ENCODE measurements around the gene RPS24.

GRCh38 chr10:76936855-76937325, 700.7 kb downstream of the KCNMA1 start:
- RRBS: no CpG with 5 or more reads among the region's 3 CpGs

DNA sequence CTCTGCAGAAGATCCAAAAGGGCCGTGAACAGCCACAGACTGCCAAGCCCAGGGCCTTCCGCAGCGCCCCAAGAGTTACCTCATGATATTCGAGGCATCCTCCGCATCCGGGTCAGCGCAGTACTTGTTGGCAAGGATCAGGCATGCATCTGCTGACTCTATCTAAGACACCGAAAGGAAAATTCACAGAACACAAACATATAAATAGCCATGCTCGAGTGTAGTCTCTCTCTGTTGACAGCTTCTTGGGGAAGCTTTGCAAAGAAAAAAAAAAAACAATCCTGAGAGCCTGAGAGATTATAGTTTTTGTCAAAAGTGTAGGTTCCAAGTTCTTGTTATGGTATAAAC, 553.1 kb downstream of the KCNMA1 start:
- RRBS: no CpG with 5 or more reads among the region's 9 CpGs

DNA sequence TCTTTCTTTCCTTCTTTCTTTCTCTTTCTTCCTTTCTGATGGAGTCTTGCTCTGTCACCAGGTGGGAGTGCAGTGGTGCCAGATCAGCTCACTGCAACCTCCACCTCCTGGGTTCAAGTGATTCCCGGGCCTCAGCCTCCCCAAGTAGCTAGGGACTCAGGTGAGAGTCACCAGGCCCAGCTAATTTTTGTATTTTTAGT, 486.5 kb downstream of the KCNMA1 start:
- RRBS: no CpG with 5 or more reads among the region's 1 CpG

DNA sequence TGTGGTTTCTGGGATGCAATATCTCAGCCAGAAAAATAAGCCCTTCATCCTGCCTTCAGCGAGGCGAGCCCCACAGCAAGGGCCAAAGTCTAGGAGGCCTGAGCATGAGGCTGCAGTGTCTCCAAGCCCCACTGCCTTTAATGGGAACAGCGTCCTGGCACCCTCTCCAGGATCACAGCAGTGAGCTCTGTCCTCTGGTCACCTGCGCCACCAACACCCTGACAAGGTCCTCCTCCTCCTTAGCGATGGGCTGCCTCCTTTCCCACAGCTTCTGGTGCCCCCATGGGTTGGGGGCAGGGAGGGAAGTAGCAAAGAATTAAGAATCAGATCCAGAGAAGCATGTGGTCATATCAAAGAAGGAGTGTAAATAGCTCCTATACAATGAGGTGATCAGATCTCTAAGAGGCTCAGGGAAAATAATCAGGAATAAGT, 479.9 kb downstream of the KCNMA1 start:
- RRBS: no CpG with 5 or more reads among the region's 5 CpGs

DNA sequence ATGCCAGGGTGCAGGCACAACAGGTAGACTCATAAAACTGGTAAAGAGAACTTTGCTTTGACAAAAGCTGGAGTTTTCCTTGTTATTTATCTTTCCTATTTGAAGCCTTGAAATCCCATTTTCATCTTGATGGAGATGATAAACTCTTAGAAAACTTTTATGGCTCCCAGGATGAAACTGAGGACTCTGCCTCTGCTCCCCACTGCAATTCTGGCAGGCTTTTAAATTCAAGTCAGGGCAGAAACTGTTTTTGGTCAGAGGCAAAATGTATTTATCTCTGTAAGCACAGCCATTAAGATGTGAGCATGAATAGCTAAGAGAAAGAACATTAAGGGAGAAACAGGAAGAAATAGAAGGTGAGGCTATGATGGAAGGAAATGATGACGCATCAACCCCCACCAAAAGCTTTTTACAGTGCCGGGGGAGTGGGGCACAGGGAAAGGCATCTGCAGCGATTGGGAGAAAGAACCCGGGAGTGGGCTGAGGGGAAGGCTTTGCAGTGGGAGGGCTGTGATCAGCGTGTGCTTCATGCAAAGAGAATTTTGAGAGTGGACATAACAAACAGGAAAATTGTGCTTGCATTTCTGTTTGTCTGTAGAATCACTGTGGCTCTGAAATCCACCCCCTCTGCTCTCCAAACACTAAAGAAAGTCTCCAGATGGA, 250.9 kb downstream of the KCNMA1 start:
- RRBS: 6% methylated on average over 3 of the region's 5 CpGs

- RRBS: 94% methylated on average over 4 of the region's 5 CpGs
Observed at GRCh38 chr10:77489736-77490188, 147.8 kb downstream of the KCNMA1 start.

GRCh38 chr10:77501221-77501489, 136.5 kb downstream of the KCNMA1 start:
- RRBS: no CpG with 5 or more reads among the region's 1 CpG

GRCh38 chr10:77515603-77516217, 121.9 kb downstream of the KCNMA1 start:
- RRBS: no CpG with 5 or more reads among the region's 6 CpGs

DNA sequence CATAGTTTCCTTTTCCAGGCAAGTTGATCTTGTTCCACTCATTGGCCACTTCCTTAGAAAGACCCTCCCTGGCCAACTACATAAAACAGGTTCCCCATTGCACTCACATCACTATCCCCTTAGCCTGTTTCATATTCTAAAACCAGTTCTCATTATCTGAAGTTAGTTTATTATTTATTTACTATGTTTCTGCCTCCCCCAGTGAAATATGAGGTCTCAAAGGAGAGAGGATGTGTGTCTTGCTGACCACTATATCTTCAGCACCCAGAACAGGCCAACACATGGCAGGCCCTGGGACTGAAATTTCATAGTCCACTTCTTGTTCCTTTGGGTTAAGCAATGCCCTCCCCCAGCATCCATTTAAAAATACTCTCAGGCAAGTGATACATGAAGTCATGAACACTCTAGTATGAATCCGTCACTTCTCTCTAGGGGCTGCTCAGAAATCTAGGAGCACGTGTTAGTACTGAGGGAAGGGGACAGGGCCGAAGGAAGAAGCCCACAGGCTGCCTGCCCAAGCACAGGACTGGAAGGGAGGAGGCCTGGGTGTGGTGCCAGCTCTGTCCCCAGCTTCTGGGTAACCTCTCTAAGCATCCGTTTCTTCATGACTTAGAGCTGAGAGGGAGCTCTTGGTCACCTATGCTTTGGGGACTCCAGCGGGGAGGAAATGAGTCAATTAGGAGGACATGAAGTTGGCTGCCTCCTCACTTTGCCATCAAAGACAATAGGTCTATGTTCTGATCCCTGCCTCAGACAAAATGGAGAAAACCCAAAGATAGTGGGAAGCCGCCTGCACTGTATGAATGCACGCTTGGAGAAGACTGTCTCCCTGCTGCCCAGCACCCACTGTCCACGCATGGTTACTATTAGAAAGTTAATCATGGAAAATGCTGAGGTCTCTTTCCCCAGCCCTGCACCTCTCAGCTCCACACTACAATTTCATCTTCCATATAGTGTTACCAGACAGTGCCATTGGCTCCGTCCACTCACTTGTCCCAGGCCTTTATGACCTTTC, 119.2 kb downstream of the KCNMA1 start:
- RRBS: no CpG with 5 or more reads among the region's 9 CpGs

DNA sequence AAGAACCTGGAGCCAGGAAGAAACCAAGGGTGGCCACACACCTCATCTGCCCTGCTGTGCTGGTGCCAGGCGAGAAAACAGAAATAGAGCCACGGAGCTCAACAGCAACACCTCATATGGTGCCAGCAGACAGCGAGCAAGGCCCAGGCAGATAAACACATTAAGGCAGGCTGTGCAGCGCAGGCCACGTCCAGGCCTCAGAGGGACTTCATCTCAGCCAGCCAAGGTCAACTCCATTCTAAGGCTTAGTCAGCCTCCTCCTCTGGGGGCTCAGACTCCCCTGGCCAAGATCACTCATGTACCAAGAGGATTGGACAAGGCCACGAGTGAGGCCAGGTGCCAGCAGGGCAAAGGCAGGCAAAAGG, 46.7 kb downstream of the KCNMA1 start:
- RRBS: no CpG with 5 or more reads among the region's 6 CpGs

DNA sequence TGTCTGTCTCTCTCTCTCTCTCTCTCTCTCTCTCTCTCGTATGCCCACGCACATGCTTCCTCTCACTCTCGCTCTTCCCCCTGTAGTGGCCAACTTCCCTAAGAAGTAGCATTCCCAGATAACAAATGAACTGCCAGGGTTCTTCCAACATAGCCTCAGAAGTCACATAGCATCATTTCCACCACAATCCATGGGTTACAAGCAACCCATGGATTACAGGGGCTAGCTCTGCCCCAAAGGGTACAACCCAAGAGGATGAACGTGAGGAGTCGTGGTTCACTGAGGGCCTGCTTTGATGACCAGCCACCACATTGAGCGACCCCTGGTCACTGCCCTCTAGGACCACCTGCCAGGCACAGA, 18.3 kb downstream of the KCNMA1 start:
- RRBS: no CpG with 5 or more reads among the region's 6 CpGs

DNA sequence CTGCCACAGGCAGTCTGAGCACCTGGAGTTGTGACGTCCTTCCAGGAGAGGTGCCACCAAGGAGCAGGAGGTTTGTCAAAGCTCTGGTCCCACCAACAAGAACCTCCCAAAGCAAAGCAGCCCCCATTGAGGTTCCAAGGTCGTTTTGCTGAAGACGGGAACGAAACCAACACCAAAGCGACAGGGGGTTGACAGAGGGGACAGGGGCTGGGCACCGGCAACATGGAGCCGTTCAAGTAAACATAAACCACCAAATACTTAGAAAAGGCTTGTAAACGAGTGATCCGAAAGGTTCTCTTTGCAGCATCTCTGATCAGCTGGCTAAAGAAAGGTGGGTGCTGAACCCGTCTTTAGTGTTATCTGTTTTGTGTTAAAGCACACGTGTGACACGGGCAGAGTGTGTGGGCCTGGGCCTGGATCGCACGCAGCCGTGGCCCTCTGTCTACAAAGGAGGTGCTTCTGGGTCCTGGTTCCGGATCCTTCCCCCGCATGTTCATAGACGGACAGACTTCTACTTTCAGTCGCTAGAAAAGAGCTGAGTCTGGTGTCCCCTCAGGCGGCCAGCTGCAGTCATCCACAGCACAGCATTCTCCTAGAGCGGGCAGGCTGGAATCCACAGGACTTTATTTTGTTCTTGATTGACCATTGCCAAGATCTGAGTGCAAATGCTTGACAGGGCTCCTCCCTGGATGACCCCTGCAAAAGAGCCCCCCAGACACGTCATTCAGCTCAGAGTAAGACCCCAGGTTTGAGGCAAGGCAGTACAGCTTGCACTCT, 134.5 kb downstream of the DLG5 start:
- RRBS: no CpG with 5 or more reads among the region's 22 CpGs

GRCh38 chr10:77841668-77842582, 84.6 kb downstream of the DLG5 start:
- RRBS: no CpG with 5 or more reads among the region's 31 CpGs

GRCh38 chr10:77865538-77866159, 60.9 kb downstream of the DLG5 start:
- RRBS: no CpG with 5 or more reads among the region's 15 CpGs

GRCh38 chr10:77873131-77874341, 53.0 kb downstream of the DLG5 start:
- RRBS: no CpG with 5 or more reads among the region's 21 CpGs

- RRBS: no CpG with 5 or more reads among the region's 7 CpGs
Observed at GRCh38 chr10:77888939-77889786, 37.4 kb downstream of the DLG5 start.

DNA sequence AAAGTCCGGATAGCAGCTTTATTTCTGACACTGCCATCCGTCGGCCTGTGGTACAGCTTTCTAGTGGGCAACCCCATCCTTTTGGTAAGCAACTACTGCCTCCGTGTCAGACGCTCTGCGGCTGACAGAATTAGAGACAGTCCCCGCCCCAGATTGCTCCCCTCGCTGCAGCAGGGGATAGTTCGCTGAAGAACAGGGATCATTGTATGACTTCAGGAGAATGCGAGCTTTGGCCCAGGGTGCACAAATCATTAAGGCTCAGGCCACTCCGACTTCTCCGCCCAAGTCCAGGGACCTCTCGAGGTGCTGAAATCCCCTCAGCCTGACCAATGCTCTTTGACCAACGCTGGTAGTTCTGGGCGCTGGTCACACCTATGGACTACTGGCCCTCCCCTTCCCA, 447 bp downstream of the POLR3A start:
- RRBS: 0% methylated on average over 1 of the region's 15 CpGs

- RRBS: 2% methylated on average over 6 of the region's 61 CpGs
Observed at GRCh38 chr10:78033419-78034554, at the start of gene RPS24. Gene RPS24, plus strand, starts transcription at chr10:78033863.

GRCh38 chr10:78039400-78040514, 6.1 kb downstream of the RPS24 start:
- RRBS: no CpG with 5 or more reads among the region's 6 CpGs

DNA sequence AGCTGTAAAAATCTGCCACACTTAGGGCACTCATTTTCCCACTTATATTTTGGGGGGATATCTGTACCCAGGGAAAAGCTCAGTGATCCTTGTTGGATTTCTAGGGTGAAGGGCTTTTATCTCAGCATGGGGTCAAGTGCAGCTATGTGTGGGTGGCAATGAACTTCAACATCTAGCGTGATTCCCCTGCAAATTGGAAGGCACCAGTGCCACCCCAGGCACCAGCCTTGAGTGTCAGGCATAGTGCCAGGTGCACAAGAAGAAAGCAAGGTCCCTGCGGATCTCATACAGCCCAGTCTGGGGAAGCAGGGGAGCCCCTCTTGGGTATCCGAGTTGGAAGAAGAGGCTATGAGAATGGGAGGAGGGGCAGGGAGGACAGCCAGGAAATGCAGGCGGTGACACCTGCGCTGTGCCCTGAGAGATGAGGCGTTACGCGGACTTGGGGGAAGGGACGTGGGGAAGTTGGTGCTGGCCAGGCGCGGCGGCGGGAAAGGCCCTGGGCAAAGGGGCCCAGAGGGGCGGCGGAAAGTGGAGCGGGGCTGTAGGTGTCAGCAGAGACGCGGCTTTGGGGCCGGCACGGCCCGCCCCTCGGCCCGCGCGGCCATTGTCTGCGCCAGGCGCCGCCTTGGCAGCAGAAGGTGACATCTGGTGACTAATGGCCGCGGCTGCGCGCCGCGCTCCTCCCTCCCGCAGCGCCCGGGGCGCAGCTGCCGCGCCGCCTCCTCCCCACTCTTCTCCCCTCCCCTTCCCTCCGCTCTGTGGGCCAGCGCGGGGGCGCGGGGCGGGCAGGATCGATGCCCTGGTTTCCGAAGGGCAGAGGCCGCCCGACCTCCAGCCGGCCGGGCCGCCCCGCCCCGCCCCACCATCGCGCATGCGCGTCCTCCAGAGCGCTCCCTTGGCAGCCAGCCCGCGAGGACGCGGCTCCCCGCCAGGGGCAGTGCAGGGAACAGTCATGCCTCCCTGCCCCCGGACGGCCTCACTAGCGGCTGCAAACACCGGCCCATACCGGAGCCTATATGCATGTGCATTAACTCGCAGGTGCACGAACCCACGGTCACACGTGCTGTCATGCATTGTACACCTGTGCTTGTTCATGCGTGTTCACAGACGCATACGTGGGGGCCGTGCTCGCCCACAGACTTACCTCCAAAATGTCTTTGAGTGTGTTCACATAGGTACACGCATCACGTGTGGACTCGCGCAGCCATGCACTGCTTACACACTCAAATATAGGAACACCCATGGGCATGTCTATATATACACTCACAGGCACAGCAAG, 269.4 kb downstream of the RPS24 start:
- RRBS: no CpG with 5 or more reads among the region's 84 CpGs

Data from AG09309 (cell line).